ENCODE measurements around a stretch of chr2.

GRCh38 chr2:217707061-217707581 lies 295.7 kb downstream of the TNS1 start:
- RRBS, result no CpG with 5 or more reads among the region's 4 CpGs

DNA sequence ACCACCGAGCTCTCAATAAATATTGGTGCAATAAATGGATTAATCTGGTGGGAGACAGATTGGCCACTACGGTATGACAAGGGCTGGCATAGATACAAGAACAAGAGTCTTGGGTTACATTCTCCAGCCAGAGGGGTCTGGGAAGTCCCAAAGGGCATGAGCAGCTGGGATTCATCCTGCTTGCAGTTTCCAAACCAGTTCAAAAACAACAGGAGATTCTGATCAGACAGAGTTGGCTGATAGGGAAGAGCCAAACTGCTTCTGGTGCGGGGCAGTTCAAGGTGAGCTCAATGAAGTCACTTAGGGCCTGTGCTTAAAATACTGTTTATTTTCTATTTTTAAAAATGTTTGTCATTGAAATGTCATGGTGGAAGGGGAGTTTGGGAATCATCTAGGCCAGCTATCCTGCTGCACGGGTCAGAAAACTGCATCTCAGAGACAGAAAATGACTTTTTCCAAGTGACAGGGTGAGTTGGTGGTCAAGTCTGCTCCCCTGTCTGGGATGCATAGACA lies 266.8 kb downstream of the TNS1 start:
- RRBS, result no CpG with 5 or more reads among the region's 4 CpGs

DNA sequence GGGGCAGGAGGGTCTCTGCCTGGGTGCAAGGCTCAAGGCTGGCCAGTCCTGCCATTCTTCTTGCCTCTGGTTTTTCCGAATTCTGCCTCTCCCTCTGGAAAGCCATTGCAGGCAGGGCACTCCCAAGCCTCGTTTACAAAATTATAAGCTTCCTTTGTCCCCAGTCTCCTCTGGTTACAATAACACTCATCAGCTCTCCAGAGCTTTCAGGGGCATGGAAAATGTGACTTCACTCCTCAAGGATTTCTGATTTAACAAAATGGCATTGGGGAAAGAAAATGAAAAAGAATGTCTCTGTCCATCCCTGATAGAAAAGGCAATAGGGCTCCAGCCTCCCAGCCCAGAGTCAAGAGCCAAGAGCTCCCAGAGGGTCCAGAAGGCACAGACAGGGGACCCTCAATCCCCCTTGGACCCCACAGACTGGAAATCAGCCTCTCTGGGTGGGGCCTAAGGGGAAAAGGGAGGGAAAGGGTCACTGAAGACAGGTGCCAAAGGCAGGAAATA lies 249.0 kb downstream of the TNS1 start:
- RRBS, result no CpG with 5 or more reads among the region's 2 CpGs

- RRBS, result no CpG with 5 or more reads among the region's 12 CpGs
These were observed 201.6 kb downstream of the TNS1 start for GRCh38 chr2:217801035-217801672.

- RRBS, result no CpG with 5 or more reads among the region's 7 CpGs
These were observed 176.1 kb downstream of the TNS1 start for GRCh38 chr2:217826540-217827215.

GRCh38 chr2:217827254-217828323 lies 175.2 kb downstream of the TNS1 start:
- RRBS, result no CpG with 5 or more reads among the region's 17 CpGs

- RRBS, result no CpG with 5 or more reads among the region's 1 CpG
These were observed 161.2 kb downstream of the TNS1 start for GRCh38 chr2:217841661-217841955.

- RRBS, result 100% methylated on average over 1 of the region's 19 CpGs
These were observed 154.1 kb downstream of the TNS1 start for GRCh38 chr2:217848734-217849116.

DNA sequence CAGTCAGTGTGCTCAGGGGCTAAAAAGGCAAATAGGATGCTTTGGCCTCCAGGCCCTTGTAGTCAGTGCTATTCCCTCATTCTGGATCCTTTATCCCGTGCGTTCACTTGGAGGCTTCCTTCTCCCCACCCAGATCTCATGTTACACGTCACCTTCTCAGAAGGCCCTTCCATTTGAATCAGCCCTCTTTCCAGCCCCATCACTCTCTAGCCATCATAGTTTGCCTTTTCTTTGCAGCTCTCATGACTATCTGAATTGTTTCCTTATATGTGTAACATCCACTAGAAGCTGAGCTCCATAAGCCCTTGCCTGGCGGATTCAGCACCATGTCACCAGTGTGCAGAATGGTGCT lies 113.4 kb downstream of the TNS1 start:
- RRBS, result no CpG with 5 or more reads among the region's 4 CpGs

DNA sequence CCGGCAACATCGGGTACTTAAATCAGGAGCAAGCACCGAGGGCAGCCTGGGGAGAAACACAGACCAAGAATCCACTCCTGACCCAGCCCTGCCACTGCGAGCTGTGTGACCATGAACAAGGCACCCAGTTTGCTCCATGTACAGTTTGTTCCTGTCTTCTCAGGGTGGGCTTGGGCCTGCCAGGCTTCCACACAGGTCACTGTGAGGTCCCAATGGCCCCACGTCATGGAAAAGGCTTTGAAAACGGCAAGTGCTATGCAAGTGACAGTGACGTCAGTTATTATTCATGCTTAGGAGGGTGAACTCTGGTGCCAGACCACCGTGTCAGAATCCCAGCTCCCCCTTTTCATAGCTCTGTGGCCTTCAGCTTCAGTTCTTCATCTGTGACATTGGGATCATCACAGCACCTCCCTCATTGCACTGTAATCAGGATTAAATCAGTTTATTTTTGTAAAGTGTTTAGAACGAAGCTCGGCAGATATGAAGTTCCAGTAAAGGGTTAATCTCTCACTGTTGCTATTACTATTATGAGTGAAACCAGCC lies 87.1 kb downstream of the TNS1 start:
- RRBS, result no CpG with 5 or more reads among the region's 10 CpGs

- RRBS, result no CpG with 5 or more reads among the region's 10 CpGs
These were observed 81.7 kb downstream of the TNS1 start for GRCh38 chr2:217920858-217921817.

DNA sequence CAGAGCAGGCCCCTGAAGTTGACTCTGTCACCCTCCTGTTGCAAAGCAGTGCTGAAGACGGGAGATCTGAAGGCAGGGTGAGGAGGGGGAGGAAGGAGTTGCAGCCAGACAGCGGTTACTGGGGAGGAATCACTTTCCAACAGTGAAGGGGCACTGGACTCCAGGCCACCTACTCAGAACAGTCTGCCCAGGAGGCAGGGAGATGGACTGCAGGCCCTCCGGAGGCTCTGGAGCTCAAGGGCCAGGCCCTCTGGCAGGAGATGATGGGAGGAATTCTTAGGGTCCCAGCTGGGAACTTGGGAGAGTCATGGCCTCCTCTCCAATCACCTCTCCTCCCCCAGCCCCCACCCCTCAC lies 67.7 kb downstream of the TNS1 start:
- RRBS, result no CpG with 5 or more reads among the region's 3 CpGs

DNA sequence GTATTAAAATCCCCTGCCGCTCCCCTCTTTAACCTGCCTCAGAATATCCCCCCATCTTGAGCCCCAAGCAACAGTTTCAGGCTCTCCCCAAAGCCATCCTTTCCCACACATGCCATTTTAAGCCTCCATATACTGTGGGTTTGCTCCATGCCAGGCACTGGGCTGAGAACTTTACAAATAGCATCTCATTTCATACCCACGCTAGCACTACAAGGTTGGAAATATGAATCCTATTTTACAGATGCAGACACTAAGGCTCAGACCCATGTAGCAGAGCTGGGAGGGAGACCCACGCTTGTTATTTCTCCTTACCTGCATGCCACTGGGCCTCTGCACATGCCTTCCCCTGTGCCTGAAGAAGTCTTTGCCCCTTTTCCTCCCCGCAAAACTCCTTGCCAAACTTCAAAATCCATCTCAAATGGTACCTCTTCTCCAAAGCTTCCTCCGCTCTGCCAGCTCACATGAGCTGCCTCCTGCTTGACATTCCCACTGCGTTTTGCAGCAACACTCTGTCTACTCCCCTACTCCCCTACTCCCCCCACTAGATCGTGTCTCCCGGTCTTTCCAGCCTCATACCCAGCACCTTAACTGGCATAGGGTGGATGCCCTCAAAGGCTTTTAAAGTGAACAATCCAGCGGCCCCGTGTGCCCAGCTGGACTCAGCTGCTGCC lies 66.0 kb downstream of the TNS1 start:
- RRBS, result no CpG with 5 or more reads among the region's 10 CpGs

DNA sequence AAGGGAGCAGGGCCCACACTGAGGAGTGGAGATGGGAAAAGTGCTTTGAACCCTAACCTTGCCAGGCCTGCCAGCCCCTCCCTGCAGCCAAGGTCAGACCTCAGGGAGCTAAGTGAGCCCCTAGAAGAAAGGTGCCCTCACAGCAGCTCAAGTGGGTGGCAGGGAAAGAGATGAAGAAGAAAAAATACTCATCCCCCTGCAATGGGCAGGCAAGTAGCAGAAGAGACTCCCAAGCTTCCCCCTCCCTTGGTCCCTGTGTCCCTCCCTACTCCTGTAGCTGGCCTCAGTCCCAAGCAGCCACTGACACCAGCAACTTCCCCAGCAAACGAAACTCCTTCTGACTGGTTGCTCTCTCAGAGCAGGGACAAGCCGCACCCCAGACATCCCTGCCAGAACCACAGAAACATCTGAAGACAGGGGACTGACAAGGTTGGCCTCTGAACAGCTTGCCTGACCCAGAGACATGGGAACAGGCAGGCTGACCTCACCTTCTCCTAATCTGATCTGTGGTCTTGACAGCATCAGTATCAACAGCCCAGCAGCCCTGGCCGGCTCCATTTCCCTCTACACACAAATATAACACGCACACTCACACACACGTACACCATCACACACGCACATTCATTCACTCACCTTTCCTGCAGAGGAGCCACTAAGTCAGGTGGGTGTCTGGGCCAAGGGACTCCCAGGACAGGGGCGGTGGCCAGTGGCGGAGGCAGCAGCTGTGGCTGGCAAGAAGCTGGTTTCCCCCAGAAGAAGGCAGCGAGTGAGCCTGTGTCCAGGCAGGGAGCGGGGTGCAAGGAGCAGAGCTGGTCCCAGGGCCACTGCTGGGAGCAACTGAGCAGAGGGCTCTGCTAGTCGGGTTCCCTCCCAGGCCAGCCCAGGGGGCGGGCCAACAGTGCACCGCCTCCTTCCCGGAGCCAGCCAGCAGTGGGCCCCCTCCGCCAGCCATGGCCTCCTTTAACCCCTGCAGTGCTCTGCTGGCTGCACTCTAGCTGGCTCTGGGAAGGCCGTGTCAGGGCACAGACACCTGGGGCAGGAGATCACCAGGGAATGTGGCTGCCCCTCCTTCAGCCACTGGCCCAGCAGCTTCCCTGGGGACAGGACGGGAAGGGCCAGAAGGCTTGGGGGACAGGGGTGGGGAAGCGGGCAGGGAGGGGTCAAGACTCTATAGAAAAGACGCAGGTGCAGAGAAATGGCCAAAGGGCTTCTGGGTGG lies 59.2 kb downstream of the TNS1 start:
- RRBS, result no CpG with 5 or more reads among the region's 19 CpGs

GRCh38 chr2:217951366-217952310 lies 51.2 kb downstream of the TNS1 start:
- RRBS, result no CpG with 5 or more reads among the region's 12 CpGs

- RRBS, result no CpG with 5 or more reads among the region's 3 CpGs
These were observed 9.0 kb downstream of the TNS1 start for GRCh38 chr2:217993834-217994219.

- RRBS, result no CpG with 5 or more reads among the region's 6 CpGs
These were observed 5.6 kb upstream of the RUFY4 start for GRCh38 chr2:218063393-218063965.

GRCh38 chr2:218216725-218216887 lies 383 bp upstream of the ARPC2 start:
- RRBS, result no CpG with 5 or more reads among the region's 6 CpGs

GRCh38 chr2:218258814-218260210 lies 1.5 kb upstream of the GPBAR1 start:
- RRBS, result no CpG with 5 or more reads among the region's 26 CpGs

DNA sequence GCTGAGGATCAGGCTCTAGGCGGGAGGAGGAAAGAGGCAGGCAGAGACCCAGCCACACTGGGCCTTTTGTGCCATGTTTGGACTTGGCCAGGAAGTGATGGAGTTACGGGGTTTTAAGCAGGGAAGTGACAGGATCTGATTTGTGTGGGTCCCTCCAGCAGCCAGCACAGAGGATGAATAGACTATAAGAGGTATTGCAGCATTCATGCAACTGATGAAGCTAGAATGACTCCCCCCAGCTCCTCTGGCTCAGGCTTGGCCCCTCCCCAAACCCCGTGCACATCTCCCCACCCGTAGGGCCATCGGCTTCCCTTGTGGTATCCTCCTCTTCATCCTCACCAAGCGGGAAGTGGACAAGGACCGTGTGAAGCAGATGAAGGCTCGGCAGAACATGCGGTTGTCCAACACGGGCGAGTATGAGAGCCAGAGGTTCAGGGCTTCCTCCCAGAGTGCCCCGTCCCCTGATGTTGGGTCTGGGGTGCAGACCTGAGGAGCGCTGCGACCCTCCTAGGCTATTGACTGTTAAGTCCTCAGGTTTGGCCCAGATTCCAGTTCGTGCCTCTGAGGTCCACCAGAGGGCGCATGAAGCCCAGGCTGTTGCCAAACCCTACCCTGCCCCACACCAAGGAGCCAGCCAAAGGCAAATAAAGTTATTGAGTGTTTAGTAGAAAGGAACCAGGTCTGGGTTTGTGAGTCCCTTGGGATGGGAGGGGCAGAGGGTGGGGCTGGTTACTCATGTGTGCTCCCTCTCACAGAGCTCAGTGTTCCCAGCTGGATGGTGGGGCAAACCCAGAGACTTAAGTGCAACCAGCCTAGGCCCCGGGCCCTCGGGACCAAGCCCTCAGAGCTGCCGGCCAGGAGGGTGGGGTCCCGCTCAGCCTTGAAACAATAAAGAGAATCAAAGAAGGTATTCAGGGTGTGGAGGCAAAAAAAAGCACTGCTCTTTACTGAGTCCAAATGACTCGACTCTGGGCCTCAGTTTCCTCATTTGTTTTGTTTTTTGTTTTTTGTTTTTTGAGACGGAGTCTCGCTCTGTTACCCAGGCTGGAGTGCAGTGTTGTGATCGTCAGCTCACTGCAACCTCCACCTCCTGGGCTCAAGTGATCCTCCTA lies 2.3 kb downstream of the PNKD start:
- RRBS, result no CpG with 5 or more reads among the region's 24 CpGs